A673 (cell line): ENCODE data around the genes DNAH7, CCDC150 and BOLL.

DNA sequence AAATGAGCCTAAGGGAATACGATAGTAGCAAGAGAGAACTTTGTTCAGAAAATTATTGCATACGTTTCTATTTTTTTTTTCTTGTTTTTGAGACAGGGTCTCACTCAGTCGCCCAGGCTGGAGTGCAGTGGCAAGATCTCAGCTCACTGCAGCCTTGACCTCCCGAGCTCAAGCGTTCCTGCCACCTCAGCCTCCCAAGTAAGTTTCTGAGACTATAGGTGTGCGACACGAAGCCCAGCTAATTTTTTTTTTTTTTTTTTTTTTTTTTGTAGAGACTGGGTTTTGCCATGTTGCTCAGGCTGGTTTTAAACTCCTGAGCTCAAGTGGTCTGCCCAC, 96.6 kb upstream of the SLC39A10 start:
- PRO-cap = no peak

DNA sequence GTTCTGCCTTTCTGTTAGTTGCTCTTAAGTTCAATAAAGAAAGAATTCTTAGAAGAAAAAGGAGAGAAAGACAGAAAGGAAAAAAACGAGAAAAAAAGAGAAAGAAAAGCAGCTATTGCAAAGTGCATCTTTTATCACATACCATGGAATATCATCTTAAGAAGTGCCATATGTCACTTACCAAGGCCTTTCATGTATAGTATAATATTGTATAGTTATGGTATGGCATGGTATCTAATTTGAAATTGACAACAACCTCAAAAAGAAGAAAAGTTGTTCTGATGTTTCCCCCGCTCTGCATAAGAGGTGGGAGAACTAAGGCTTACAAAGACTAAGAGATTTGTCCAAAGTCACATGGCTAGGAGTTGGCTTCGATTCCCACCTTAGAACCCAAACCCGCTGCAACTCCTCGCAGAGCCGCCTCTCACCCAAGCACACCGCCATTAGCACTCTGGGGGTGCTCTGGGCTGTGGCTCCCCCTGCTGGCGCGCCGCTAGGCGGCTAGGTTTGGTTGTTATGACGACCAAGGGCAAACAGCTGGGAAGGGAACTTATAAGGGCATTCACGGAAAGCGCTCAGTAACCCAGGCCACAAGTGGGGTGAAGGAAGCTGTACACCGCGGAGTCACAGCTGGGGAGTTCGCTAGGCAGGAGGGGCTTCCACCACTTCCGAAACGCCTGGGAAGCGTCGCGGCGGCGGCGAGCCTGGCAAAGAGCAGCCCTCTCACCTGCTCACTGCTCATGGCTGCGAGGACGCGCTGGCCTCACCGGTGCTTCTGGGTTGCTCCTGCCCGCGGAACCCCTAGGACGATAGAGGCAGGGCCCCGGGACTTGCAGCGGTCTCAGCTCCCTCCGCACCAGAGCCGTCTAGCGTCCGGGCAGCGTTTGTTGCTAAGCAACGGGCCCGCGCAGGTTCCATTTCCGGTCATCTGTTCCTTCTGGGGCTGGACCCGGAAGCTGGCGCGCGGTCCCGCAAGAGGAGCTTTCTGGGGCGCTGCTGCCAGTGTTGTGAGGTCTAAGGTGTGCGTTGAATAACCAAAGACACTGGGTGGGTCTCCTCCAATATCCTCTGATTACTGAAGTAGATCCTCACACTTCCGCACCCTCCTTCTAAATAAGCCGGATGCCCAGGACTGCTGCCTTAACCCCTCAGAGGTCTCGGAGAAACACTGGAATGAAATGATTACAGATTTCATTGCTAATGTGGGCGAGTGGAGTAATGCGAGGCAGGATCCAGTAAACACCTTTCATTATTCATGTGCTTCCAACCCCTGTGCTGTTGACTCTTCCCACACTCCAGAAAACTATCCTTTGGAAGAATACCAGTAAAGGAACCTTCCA, at the start of gene DNAH7:
TSS of gene DNAH7 (minus strand) at position 868 of the 1,340 bp plus-strand sequence.
- PRO-cap = bidirectional peak, plus-strand start at position 578 of the sequence, minus-strand start at position 453 of the sequence; bidirectional peak, plus-strand start at position 954 of the sequence, minus-strand start at position 864 of the sequence

GRCh38 chr2:196154047-196154432, 17.3 kb downstream of the STK17B start:
- PRO-cap = no peak

- PRO-cap = no peak
Observed at GRCh38 chr2:196172495-196172948, 1.1 kb upstream of the STK17B start.

GRCh38 chr2:196365195-196365659, 193.8 kb upstream of the STK17B start:
- PRO-cap = no peak

GRCh38 chr2:196538197-196538608, 55.2 kb downstream of the HECW2 start:
- PRO-cap = no peak

- PRO-cap = bidirectional peak, plus-strand start at chr2:196639715, minus-strand start at chr2:196639444; unidirectional peak, minus-strand start at chr2:196639897
Observed at GRCh38 chr2:196639227-196640031, at the start of gene CCDC150. CCDC150 (plus strand) TSS chr2:196639715.

DNA sequence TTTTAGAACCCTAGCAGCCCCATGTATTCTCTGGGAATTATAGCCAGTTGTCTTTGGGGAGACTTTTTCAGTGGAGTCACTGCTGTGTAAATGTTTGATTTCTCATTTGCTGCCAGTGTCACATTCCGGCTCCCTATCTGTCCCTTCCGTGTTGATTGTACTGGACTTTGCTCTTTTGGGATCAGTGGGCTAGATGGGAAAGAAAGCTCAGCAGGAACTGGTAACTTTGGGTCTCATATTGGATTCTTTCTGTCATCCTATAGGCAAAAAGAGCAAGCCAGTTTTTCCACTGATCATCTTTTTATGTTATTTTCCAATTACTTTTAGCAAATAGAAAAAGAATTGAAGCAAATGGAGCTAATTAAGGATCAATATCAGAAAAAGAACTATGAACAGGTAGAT, 70.0 kb downstream of the GTF3C3 start:
- PRO-cap = no peak

DNA sequence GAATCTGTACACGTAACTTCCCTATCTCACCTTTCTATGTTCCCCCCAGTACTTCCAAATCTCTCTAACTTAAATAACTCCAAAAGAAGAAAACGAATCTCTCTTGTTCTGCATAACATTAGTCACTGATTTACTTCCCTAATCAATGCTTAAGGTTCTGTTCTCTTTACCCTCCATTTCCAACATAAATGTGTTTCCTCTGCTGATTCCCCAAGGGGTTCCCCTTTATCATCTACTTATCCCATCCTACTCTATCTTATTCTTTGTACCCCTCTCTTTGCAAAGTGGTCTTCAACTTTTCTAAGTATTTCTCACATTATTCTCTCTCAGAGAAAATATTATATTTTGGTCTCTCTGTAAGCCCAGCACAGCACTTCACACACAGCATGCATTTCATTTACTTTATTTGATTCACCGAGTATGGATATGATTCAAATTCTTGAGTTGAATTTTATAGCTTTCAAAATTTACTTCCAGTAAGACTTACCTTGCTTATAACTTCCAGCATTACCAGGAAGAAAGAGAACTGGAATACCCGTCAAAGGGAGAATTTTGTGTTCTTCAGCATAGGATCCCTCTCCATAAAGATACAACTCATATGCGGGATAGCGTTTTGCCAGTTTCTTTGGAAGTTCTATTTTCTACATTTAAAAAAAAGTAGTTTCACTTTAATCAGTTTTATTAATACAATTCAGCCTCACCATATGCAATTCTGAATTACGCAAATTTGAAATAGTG, 6.8 kb downstream of the PGAP1 start:
- PRO-cap = no peak

- PRO-cap = no peak
Observed at GRCh38 chr2:197205457-197206445, 104.8 kb downstream of the ANKRD44 start.

GRCh38 chr2:197207299-197208109, 103.1 kb downstream of the ANKRD44 start:
- PRO-cap = no peak

- PRO-cap = no peak
Observed at GRCh38 chr2:197216384-197217054, 94.1 kb downstream of the ANKRD44 start.

DNA sequence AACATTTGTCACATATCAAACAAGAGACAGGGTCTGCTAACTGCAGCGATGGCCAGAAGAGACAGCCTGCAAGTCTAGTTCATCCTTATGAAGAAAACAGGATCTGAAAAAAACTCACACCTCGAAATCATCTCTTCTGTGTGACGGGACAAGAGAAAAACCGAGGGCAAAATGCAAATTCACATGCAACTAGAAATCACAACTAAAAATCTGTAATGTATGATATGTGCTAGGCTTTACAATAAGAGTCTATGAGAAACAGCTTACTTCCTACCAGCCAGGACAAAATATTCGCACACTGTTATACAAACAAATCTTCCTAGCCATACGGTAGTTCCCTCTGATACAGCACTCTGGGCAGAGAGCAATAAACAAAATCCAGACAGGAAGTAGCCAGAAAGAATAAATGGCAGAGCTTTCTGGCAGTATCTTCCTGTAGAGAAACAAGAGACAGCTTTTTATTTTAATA, 48.7 kb downstream of the ANKRD44 start:
- PRO-cap = no peak

DNA sequence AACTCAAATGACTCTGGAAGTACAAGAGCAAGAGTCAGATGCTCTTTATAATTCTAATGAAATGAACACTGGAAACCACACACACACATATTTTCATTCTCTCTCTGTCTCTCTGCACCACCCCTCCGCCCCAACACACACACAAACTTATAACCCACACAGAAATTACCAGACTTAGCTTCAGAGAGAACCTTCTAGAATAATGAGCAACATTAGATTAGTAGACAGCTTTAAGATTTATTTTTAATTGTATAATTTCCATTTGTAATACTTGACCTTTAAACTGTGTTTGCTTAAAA, 16.2 kb downstream of the ANKRD44 start:
- PRO-cap = no peak

DNA sequence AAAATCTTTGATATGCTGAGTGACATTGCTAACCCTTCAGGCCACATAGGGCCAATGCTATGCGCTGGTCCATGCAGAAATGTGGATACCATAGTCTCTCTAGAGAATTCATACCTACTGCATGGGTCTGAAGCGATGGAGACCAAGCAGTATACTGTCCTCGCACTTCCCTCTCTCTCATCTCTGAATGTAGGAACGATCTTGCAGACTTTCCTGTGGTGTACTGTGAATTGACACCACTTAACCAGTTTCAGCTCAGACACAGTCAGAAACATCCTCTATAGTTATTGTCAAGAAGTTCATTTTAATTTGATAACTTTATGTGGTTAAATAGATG, 17.9 kb upstream of the ANKRD44 start:
- PRO-cap = no peak

- PRO-cap = unidirectional peak, plus-strand start at chr2:197451175
Observed at GRCh38 chr2:197450887-197451434, 2.4 kb upstream of the COQ10B start.

DNA sequence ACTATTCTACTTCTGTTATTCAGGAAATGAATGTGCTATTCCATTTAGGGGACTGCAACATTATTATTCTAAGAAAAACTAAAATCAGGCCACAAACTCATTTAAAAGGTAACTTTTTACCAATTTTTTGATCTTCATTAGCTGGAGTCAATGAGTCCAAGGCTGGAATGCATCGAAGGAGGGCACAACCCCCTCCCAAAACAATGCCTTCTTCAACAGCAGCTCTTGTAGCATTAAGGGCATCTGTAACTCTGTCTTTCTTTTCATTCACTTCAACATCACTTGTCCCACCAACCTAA, 11.5 kb downstream of the HSPD1 start:
- PRO-cap = no peak

GRCh38 chr2:197784936-197785460, at the start of gene BOLL:
BOLL (minus strand) TSS chr2:197785319.
- PRO-cap = no peak

GRCh38 chr2:197785857-197786997, 1.1 kb upstream of the BOLL start:
- PRO-cap = no peak

DNA sequence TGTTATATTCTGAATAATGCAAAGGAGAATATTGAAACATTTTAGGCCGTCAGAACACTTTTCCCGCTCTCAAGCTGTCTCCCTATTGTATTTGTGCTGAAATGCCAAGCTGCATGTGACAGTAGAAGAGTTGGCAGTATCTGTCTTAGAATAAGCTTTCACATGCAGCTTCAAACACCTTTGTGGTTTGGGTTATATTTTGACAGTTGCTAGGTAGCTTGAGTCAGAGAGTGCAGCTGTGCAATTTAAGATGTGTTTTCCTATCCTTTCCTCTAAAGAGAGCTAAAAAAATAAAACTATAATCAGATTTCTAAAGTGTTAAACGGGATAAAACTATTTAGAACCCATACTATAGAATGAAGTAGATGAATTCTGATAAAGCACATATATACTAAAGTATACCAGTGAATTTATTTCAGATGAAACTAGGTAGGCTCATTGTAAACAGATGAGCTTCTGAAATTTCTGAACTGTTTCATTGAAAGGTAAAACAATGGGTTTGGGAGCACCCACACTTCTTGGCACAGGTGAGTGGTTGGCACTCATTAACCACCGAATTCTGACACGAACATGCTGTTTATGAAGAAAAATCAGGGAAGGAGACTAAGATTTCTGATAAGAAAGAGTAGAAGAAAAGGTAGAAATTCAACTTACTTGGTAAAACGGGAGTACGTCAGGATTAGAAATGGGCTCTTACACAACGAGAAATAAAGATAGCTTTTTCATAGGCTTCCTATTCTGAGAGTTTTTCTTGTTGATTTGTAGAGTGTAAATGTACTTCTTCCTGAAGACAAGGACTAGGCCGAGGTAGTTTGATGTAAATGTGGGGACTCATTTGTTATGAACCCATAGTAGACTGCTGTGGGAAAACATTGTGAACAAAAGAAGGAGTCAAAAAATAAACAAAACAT, 43.6 kb downstream of the PLCL1 start:
- PRO-cap = no peak